Lower leg skin (tissue), 2 donors: Measurements from ENCODE around the gene HAO1.

GRCh38 chr20:5188331-5188871, 61.6 kb downstream of the CDS2 start:
- PRO-cap, result no peak
- RAMPAGE, long total RNA, 2 experiments, result no peak in any of the 2 experiments

DNA sequence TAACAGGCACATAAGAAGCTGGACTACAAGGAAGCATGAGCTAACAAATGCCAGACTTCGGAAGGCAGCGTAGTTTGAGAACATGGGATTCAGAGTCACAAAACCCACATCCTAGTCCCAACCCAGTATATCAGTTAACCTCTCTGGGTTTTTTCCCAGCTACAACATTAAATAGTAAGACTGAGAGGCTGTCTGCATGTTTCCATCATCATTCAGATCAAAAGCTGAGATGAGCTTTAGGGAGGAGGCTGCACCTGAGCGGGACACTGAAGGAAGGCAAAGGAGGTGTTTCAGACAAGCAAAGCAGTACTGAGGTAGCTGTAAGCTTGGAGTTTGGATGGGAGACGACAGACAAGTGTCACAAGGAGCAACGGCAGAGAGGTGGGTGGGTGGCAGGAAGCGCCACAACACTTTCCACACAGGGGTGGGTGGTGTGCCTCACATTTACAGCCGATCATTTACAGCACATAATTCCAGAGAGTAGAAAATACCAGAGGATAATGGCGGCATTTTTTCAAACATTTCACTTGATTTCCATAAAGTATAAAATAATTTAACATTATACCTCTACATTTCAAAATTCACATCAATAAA, 66.2 kb downstream of the GPCPD1 start:
- PRO-cap, result no peak
- RAMPAGE, long total RNA, 2 experiments, result no peak in any of the 2 experiments

DNA sequence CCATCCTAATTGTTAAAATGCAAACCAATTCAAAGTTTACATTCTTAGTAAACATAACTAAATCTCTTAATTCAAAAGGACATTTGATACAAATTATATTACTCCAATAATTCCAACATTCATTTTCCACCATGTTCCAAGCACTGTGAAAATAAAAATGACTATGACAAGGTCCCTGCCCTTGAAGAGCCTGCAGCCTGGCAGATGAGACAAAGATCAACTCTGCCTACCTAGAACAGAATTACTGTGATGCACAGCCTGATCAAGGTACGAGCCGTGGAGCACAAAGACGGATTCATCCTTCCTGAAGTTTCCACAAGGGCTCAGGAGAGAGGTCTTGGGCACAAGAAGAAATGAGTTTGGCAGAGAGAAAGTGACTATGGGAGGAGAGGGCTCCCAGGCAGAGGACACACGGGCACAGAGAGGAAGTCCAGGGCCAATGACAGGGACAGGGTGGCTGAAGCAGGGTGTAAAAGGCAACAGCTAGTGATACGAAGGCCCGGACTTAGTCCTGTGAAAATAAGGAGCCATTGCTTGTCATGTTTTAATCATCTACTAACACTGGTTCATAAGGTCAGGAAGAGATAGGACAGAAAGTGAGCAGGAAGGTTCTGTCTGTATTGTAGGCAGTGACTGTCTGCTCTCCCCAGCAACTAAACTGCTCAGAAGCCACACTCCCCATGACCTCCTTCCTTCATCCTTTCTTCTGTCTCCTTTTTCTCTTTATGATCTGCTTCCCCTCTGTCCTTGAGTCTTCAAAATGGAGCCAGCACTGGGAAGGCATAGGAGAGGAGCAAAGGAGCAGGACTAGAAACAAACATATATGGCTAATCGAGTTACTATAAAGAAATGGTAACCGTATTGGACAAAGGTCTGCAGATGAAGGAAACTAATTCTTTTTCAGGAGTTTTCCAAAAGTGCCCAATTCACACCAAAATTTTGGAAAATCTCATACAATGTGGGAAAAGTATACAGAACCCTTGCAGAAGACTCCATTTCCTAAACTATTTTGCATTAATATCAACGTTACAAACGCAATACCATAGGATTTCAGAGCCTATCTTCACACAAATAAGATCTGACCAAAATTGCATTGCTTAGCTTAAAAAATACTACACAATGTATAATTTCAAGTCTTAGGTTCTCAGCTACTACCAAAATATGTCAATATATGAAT, 65.3 kb downstream of the GPCPD1 start:
- PRO-cap, result no peak
- RAMPAGE, long total RNA, 2 experiments, result no peak in any of the 2 experiments

DNA sequence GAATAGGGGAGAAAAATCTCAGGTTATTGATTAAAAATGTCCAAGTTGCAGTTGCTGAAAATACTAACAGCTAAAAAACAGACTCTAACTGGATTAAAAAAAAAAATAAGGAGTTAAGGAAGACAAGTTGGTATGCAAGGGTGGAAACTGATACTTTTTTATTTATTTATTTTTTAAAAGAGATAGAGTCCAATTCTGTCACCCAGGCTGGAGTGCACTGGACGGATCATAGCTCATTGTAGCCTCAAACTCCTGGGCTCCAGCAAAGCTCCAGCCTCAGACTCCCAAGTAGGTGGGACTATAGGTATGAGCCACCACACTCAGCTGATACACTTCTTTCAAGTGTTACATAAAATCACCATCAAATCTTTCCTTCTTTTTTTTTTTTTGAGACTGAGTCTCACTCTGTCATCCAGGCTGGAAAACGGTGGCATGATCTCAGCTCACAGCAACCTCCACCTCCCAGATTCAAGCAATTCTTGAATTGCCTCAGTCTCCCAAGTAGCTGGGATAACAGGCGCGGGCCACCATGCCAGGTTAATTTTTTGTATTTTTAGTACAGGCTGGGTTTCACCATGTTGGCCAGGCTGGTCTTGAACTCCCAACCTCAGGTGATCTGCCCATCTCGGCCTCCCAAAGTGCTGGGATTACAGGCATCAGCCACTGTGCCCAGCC, 38.0 kb downstream of the GPCPD1 start:
- PRO-cap, result no peak
- RAMPAGE, long total RNA, 2 experiments, result no peak in any of the 2 experiments

DNA sequence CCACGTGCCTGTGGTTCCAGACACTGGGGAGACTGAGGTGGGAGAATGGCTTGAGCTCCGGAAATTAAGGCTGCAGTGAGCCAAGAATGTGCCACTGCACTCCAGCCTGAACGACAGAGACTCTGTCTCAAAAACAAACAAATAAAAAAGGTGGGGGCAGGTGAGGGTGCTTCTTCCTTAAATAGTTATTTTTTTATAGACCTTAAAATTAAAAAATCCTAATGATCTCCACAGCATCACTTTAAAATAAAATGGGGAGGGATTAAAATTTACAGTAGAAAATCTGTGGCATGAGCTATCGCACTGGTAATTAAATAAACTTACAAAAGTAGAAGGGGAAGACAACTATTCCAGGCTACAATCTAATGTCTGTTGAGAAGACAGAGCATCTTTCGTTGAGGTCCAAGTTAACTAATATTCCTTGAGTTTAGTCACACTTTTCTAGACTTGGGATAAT, 36.2 kb downstream of the GPCPD1 start:
- PRO-cap, result no peak
- RAMPAGE, long total RNA, 2 experiments, result no peak in any of the 2 experiments

DNA sequence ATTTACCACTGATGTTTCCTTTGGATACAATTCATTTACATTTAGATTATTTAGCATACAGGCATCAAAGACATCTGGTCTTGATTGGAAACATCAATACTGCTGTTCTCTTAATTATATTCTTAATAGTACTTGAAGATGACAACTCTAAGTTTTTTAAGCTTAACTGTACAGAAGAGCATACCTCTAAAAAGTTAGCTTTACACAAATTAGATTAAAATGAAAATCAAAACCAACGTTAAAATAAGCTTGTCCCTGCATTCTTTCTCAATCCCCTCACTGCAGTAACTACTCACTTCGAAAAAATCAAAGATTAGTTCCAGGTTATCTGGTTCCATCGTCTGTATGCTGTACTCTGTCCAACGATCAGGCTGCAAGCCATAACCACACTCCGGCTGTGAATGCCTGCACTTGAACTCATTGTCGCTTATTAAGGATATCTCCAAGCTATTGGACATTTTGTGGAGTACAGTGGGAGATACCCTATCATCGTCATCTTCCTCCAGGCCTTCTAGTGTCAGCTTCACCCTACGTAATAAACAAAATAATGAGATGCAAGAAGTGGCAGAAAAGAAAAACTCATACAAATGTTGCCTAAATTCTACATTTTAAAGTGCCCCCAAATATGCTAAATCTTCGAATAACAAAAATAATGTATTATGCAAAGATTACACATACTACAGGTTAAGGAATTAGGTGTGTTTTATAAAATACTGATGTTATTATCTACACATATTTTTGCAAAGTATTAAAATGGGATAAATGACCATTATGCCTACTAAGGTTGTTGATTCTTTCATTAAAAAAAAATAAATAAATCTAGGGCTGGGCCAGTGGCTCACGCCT, 32.5 kb downstream of the GPCPD1 start:
- PRO-cap, result no peak
- RAMPAGE, long total RNA, 2 experiments, result no peak in any of the 2 experiments

DNA sequence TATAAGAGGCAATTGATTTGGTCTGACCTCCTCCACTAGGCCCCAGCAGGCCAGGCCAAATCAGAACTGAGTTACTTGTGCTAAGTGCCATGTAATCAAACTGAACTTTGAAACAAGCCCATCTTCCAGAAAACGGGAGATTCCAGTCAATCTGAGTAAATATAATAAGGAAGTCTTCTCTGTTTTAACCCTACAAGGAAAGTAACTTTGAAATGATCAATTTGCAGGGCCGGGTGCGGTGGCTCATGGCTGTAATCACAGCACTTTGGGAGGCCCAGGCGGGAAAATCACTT, 2.0 kb upstream of the SHLD1 start:
- PRO-cap, result no peak
- RAMPAGE, long total RNA, 2 experiments, result no peak in any of the 2 experiments

GRCh38 chr20:5797587-5798081, 47.4 kb downstream of the SHLD1 start:
- PRO-cap, result no peak
- RAMPAGE, long total RNA, 2 experiments, result no peak in any of the 2 experiments

GRCh38 chr20:5843878-5844784, 67.2 kb upstream of the CHGB start:
- PRO-cap, result no peak
- RAMPAGE, long total RNA, 2 experiments, result no peak in any of the 2 experiments

GRCh38 chr20:5848614-5849059, 62.7 kb upstream of the CHGB start:
- PRO-cap, result no peak
- RAMPAGE, long total RNA, 2 experiments, result no peak in any of the 2 experiments

- PRO-cap, result no peak
- RAMPAGE, long total RNA, 2 experiments, result no peak in any of the 2 experiments
These were observed 62.2 kb upstream of the CHGB start for GRCh38 chr20:5849098-5849533.

GRCh38 chr20:6007555-6008090, 1.7 kb downstream of the CRLS1 start:
- PRO-cap, result no peak
- RAMPAGE, long total RNA, 2 experiments, result no peak in any of the 2 experiments

DNA sequence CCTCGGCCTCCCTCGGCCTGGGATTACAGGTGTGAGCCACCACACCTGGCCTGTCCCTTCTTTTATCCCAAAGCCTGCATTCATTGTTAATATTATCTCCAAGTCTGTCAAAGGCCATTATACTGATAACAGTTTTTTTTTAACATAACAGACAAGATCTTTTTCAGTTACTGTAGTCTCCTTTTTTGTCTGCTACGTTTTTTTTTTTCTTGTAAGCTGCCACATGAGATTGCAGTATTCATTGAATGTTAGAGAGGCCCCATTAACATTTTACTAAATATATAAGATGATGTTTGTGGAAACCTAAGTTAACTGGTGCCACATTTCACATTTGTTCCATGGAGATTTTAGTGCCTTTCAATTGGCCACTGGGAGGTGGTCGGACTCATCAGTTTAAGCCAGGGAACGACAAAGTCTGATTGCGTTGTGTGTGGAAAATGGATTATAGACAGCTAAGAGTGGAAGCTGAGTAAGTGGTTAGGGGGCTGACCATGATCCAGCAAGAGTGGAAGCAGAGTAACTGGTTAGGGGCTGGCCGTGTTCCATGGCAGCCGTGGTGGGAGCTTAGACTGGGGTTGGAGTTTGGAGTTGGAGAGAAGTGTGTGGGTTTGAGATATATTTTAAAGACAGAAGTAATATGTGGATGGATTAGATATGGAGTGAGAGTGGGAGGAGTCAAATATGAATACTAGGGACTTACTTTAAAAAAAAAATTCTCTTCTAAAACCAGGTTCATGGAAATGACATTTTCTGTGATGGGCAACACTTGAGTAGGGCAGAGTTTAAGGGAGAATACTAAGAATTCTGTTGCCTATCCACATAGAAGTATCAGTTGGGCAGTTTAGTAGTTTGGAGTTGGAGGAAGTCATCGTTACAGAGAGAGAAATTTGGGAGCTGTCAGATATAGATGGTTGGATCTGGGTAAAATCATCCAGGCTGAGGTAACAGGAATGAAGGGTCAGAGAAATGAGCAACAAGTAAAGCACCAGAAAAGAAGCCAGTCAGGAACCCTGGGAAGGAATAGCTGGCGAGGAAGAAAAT, 6.2 kb downstream of the CRLS1 start:
- PRO-cap, result no peak
- RAMPAGE, long total RNA, 2 experiments, result start-site peak on the plus strand in 1 of 2 experiments, centred at position 507 of the sequence, 7 reads per replicate

- PRO-cap, result no peak
- RAMPAGE, long total RNA, 2 experiments, result start-site peak on the plus strand in 1 of 2 experiments, at chr20:6013143-6013735 at its widest, 6 to 9 reads per replicate
These were observed 7.4 kb downstream of the CRLS1 start for GRCh38 chr20:6013048-6014087.

GRCh38 chr20:6121707-6122727, 813 bp downstream of the FERMT1 start:
- PRO-cap, result no peak
- RAMPAGE, long total RNA, 2 experiments, result no peak in any of the 2 experiments

- PRO-cap, result unidirectional peak, plus-strand start at chr20:6681096
- RAMPAGE, long total RNA, 2 experiments, result no peak in any of the 2 experiments
These were observed 86.6 kb upstream of the BMP2 start for GRCh38 chr20:6680901-6681362.

DNA sequence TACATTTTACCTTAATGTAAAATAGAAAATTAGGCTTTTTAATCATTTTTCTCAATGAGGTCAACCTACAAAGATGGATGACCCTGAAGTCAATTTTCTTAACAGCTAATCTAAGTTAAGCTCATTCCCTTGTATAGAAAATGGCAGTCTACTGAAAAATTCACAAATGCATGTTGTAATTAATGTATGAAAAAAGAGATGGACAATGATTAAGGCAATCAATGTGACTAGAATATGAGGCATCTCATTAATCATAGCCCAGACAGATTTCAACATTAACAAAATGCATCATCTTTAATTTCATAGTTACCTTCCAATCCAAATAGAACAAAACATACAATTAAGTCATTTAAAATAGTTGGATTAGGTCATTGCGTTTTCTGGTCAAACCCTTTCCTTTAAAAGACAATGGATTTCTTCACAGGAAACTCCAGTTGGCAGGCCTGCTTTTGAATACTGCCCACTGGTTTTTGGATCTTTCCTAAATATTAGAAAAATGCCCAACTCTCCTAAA, 204.0 kb downstream of the HAO1 start:
- PRO-cap, result no peak
- RAMPAGE, long total RNA, 2 experiments, result no peak in any of the 2 experiments

- PRO-cap, result no peak
- RAMPAGE, long total RNA, 2 experiments, result no peak in any of the 2 experiments
These were observed at the start of gene HAO1 for GRCh38 chr20:7940101-7940804. HAO1 (minus strand) TSS chr20:7940458.

- PRO-cap, result no peak
- RAMPAGE, long total RNA, 2 experiments, result no peak in any of the 2 experiments
These were observed 692 bp upstream of the TMX4 start for GRCh38 chr20:8020207-8020699.

DNA sequence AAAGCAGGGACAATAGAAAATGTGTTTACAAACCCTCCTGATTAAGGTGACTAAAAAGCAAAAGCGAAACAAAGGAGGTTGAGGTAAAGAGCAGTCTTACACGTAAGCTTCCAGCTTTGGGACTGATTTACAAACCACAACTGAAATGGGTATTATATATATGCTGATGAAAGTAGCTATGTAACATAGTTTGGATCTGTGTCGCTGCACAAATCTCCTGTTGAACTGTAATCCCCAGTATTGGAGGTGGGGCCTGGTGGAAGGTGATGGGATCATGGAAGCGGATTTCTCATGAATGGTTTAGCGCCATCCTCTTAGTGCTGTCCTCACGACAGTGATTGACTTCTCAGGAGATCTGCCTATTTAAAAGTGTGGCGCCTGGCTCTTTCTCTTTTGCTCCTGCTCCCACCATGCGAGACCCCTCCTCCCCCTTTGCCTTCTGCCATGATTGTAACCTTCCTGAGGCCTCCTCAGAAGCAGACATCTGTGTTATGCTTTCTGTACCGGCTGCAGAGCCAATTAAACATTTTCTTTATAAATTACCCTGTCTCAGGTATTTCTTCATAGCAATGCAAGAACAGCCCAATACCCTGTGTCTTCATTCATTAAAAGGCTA, 82.1 kb downstream of the PLCB1 start:
- PRO-cap, result no peak
- RAMPAGE, long total RNA, 2 experiments, result no peak in any of the 2 experiments